GM19239 (cell line): Measurements from ENCODE around the genes MICAL1, ZBTB24 and GTF3C6.

DNA sequence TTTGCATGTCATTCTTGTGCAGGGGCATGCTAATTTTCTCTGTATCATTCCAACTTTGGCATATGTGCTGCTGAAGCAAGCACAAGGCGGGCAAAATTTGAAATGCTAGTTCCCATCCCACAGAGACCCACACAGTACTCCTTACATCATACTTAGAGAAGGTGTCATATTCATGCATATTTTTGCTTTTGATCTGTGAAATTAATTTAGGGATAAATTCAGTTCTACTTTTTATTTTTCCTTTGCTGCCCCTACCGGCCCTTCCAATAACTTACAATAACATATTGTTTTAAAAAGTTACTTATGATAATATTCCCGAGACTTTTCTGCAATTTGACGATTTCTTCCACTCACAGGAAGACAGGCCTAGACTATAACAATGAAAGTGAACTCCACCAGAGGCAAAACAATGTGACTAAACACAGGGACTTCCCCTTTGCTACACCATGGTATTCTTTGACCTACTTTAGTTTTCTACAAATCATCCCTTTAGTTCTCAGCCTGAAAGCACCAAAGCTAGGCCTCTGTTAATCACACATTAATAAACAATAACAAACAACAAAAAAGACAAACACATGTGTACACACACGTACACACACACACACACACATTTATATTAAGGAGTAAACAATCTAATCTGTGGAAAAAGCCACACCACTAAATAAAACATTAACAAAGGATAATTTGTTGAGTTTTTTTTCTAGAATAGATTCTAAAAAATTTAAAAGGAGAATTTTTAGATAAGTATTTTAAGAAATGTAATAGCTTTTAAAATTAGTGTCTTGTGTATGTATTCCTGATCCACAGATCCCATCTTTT is 34.9 kb downstream of the SESN1 start:
- RRBS, result no CpG with 5 or more reads among the region's 5 CpGs

DNA sequence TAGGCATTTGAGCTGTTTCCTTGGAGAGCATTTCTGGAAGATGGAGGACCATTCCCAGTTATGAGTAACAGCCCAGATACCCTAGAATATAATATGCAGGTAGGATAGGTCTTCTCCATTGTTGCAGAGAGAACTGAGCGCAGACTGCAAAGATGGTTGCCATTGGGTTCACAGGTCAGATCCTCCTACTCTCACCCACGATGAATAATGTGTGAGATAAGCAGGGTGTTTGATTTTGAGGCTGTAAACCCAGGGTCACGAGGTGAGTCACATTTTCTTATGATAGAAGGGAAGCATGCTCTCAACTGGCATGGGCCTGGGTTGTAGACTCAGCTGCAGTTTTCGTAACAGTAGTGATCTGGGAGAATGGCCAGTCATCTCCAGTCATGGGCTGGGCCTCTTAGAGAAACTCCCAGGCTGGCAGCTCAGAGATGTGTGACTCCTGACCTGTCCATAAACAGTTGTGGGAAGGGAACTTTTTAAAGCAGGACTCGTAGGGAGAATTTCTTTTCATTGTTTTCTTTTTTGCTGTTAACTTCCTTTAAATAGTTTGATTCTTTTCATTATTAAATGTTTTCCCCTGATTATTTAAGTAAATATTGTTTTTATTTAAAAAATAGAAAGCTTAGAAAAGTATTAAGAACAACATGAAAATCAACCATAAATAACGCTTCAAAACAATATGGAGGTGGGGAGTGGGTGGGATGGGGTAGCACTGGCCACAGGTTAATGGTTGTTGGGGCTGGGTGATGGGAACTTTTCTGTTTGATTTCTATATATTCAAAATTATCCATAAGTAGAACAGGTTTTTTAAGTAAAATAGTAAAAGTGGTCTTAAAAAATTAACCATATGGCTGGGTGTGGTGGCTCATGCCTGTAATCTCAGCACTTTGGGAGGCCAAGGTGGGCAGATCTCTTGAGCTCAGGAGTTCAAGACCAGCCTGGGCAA is 74.0 kb downstream of the CD164 start:
- RRBS, result no CpG with 5 or more reads among the region's 6 CpGs

GRCh38 chr6:109325602-109326131 is 56.6 kb downstream of the CD164 start:
- RRBS, result no CpG with 5 or more reads among the region's 6 CpGs

- RRBS, result no CpG with 5 or more reads among the region's 3 CpGs
These were observed 14.9 kb downstream of the CD164 start for GRCh38 chr6:109367271-109367842.

- RRBS, result no CpG with 5 or more reads among the region's 11 CpGs
These were observed 5.3 kb downstream of the MICAL1 start for GRCh38 chr6:109450248-109450721.

GRCh38 chr6:109455517-109456147 is at the start of gene MICAL1:
Gene MICAL1, minus strand, starts transcription at chr6:109455772.
- RRBS, result 1% methylated on average over 24 of the region's 71 CpGs

GRCh38 chr6:109483053-109483870 is at the start of gene ZBTB24:
Gene ZBTB24, minus strand, starts transcription at chr6:109483219.
- RRBS, result 2% methylated on average over 30 of the region's 86 CpGs

- RRBS, result no CpG with 5 or more reads among the region's 2 CpGs
These were observed 80.8 kb upstream of the ZBTB24 start for GRCh38 chr6:109563668-109564402.

DNA sequence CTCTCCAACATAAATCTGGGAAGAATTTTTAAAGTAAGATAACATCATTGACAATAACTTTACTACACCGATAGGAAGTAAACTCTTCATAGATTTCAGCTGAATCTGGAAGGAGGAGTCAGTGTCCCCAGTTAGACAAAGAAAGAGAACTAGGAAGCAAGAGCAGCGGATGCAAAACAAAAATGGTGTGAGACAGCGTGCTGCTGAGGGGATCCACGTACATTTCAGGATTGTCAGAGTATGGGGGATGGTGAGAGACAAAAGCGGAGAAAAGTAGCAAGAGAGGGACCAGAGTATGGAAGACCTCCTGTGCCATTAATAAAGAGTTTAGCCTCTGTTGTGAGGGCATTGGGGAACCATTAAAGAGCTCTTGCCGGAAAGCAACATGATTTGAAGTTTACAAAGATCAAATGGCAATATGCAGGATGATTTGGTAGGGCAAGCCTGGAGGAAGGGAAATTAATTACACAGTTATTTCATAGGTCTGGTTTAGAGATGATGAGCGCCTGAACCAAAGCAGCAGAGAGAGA is 35.2 kb downstream of the CDC40 start:
- RRBS, result no CpG with 5 or more reads among the region's 7 CpGs

DNA sequence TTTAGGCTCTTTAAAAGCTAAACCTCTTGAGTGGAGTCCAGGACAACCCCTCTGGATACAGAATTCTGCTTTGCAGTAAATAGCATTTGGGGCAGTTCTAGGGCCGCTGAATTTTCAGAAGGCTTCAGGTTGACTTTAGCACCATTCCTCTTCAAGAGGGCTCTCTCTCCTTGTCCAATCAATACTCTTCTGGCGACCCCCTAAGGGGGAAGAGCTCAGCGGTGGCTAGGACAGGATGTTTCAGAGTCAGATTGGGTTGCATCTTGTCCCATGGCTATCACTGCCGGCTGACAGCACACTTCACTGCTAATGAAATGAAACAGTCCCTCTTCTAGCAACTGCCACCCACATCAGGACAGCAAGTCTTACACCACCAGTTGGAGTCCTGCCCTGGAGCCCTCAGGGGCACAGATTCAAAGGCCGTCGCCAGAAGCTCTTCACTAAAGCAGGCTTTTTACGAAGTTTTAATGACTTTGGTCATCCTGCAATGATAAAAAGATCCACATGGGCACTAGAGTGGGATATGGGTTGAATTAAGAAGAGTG is 65.9 kb upstream of the SLC22A16 start:
- RRBS, result no CpG with 5 or more reads among the region's 7 CpGs

- RRBS, result no CpG with 5 or more reads among the region's 7 CpGs
These were observed 68.2 kb upstream of the SLC22A16 start for GRCh38 chr6:110544578-110545047.

GRCh38 chr6:110566424-110567271 is 90.2 kb upstream of the SLC22A16 start:
- RRBS, result no CpG with 5 or more reads among the region's 9 CpGs

- RRBS, result no CpG with 5 or more reads among the region's 3 CpGs
These were observed 152.7 kb upstream of the SLC22A16 start for GRCh38 chr6:110628978-110629565.

- RRBS, result no CpG with 5 or more reads among the region's 4 CpGs
These were observed 76.4 kb downstream of the CDK19 start for GRCh38 chr6:110738638-110739458.

- RRBS, result no CpG with 5 or more reads among the region's 4 CpGs
These were observed 52.8 kb downstream of the CDK19 start for GRCh38 chr6:110762282-110762962.

GRCh38 chr6:110896610-110897720 is 22.4 kb downstream of the AMD1 start:
- RRBS, result no CpG with 5 or more reads among the region's 15 CpGs

- RRBS, result 1% methylated on average over 6 of the region's 71 CpGs
These were observed at the start of gene GTF3C6 for GRCh38 chr6:110958313-110959379. Gene GTF3C6, plus strand, starts transcription at chr6:110958706.

- RRBS, result no CpG with 5 or more reads among the region's 3 CpGs
These were observed 812 bp downstream of the GTF3C6 start for GRCh38 chr6:110959380-110959655.

GRCh38 chr6:111032644-111033260 is 50.9 kb downstream of the RPF2 start:
- RRBS, result no CpG with 5 or more reads among the region's 4 CpGs

- RRBS, result no CpG with 5 or more reads among the region's 5 CpGs
These were observed 45.5 kb upstream of the REV3L start for GRCh38 chr6:111528378-111529100.